ENCODE results near the genes TMA16, TMEM192 and GALNTL6.

GRCh38 chr4:162740159-162740625 lies 426.5 kb downstream of the NAF1 start:
- RAMPAGE, long total RNA: no peak
- RRBS: no CpG with 5 or more reads among the region's 13 CpGs

GRCh38 chr4:163494343-163495510 lies at the start of gene TMA16:
TMA16 (plus strand) TSS chr4:163494690.
- RAMPAGE, long total RNA: start-site peak on the plus strand at chr4:163494495-163494769, 1,609 and 2,212 reads in 2 replicates
- RRBS: 2% methylated on average over 18 of the region's 69 CpGs

DNA sequence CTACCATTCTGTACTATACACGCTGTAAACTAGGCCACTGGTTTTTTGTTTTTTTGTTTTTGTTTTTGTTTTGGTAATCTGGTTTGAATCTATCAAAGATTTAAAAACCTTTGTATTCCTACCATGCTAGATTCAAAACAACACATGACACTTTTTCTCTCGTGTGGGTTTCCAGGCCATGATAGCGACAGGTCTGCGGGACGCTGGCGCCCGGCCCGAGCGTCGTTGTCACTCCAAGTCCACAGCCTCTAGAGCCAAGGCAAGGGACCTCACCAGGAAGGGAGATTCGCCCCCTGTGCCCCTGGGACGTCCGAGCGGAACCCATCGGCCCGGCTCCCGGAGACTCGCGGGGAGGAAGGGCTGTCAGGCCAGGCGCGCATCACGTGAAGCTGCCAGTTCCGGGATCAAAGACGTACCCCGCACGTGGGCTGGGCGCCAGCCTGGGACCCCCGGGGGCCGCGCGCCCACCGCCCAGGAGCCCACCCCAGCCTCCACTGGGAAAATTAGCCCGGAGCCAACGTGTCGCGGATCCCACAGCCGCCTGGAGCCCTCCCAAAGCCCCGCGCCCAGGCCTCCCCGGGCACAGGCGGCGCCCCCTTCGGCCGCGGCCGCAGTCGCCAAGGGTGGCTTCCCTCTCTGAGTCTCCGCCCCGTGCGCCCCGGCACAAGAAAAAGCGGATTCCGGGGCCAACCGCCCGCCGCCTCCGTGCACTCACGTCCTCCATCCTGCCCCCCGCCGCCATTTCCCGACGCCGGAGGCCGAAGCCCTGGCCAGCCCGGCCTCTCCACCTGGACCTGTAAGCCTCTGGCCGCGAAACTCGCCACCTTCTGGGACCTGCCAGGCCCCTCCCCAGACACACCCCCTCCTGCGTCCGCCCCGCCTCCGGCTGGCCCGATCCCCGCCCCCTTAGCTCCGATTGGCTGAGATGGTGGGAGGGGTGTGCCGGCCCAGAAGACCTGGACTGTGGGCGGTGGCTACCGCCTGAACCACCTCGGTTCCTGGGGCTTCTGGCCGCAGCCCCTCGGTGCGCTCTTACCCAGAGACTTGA lies at the start of gene TMEM192:
TSS of gene TMEM192 (minus strand) at position 829 of the 1,048 bp plus-strand sequence.
- RAMPAGE, long total RNA: start-site peak on the minus strand centred at position 828 of the sequence, 78 bp wide, 37 and 124 reads in 2 replicates
- RRBS: 2% methylated on average over 55 of the region's 82 CpGs

- RAMPAGE, long total RNA: no peak
- RRBS: no CpG with 5 or more reads among the region's 9 CpGs
Measured at GRCh38 chr4:165208817-165209384, 1.5 kb downstream of the KLHL2 start.

GRCh38 chr4:165247834-165248726 lies 31.4 kb downstream of the GK3 start:
- RAMPAGE, long total RNA: no peak
- RRBS: no CpG with 5 or more reads among the region's 7 CpGs

DNA sequence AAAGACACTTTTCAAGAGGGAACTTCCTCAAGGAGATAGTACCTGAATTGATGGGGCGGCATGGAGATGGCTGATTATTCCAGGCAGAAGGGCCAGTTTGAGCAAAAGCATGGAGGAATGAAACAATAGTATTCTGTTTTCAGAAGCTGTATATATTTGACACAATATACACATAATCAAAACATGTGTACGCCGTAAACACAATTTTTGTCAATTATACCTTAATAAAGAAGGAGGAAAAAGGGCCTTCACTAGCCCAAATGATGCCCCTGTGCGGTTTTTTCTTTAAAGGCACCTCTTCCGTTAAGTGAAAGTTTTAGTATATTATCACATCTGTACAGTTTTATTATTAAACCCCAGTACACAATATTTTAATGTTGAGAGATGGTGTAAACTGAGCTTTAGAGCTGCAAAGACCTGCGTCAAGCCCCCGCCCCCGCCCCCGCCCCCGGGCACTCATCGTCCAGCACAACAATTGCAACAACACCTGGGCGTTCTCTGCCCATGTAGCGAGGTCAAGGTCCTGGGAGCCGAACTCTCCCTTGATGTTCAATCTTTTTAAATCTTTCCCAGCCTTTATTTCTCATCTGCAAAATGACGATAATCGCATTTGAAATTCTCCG lies 896 bp upstream of the MSMO1 start:
- RAMPAGE, long total RNA: no peak
- RRBS: no CpG with 5 or more reads among the region's 17 CpGs

DNA sequence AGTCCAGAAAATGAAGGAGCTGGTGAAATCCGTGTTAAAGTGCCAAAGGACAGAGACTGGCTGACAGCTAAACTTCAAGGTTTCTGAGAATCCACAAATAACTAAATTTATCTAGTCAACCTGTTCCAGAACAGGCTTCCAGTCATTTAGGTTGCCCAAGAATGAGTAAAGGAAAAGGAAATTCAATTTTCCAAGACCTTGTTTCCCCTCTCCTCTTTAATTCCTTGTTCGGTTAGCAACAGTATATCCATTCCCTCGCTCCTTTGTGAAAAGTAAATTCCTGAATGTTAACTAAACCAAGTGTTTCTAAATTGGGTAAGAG lies 1.0 kb downstream of the MSMO1 start:
- RAMPAGE, long total RNA: no peak
- RRBS: no CpG with 5 or more reads among the region's 3 CpGs

DNA sequence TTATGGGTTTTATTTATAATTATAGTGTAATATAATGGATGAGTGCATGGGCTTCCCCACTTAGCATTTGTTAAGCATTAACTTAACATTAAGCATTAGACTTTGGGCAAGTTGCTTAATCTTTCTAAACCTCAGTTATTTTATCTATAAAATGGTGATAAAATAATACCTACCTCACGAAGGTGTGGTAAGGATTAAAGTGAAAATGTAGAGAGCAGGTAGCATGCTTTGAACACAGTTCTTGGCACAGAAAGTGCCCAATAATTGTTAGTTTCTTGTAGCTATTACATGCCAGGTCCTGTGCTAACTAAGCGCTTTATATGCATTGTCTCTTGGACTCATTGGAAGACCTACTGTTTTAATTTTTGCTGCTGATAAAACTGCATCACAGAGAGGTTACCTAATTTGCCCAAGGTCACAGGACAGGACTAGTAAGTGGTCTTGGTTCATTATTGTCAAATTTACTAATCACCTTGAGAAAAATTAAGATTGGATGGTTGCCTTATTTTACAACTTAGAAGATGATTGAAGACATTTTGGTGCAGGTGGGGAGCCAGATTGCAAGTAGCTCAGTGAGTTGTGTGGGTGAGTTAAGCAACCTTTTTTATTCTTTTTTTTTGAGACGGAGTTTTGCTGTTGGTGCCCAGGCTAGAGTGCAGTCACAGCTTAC lies 2.8 kb downstream of the MSMO1 start:
- RAMPAGE, long total RNA: no peak
- RRBS: no CpG with 5 or more reads among the region's 3 CpGs

- RAMPAGE, long total RNA: no peak
- RRBS: no CpG with 5 or more reads among the region's 11 CpGs
Measured at GRCh38 chr4:166716337-166716704, 518.0 kb downstream of the SPOCK3 start.

DNA sequence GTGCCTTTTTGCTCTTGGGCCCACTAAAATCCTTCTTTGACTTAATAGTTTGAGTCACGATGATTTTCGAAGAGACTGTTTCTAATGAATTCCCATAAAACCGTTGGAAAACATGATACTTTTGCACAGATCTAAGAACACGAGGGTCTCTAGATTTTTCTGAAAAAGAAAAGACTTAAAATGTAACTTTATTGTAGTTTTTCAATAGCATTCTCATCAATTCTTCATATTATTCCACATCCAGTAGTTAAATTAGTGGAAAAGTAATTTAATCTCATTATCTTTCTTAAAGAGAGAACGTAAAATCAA lies 35.1 kb downstream of the DDX60 start:
- RAMPAGE, long total RNA: no peak
- RRBS: no CpG with 5 or more reads among the region's 5 CpGs

GRCh38 chr4:168632491-168633456 lies 135.9 kb downstream of the PALLD start:
- RAMPAGE, long total RNA: no peak
- RRBS: no CpG with 5 or more reads among the region's 9 CpGs

DNA sequence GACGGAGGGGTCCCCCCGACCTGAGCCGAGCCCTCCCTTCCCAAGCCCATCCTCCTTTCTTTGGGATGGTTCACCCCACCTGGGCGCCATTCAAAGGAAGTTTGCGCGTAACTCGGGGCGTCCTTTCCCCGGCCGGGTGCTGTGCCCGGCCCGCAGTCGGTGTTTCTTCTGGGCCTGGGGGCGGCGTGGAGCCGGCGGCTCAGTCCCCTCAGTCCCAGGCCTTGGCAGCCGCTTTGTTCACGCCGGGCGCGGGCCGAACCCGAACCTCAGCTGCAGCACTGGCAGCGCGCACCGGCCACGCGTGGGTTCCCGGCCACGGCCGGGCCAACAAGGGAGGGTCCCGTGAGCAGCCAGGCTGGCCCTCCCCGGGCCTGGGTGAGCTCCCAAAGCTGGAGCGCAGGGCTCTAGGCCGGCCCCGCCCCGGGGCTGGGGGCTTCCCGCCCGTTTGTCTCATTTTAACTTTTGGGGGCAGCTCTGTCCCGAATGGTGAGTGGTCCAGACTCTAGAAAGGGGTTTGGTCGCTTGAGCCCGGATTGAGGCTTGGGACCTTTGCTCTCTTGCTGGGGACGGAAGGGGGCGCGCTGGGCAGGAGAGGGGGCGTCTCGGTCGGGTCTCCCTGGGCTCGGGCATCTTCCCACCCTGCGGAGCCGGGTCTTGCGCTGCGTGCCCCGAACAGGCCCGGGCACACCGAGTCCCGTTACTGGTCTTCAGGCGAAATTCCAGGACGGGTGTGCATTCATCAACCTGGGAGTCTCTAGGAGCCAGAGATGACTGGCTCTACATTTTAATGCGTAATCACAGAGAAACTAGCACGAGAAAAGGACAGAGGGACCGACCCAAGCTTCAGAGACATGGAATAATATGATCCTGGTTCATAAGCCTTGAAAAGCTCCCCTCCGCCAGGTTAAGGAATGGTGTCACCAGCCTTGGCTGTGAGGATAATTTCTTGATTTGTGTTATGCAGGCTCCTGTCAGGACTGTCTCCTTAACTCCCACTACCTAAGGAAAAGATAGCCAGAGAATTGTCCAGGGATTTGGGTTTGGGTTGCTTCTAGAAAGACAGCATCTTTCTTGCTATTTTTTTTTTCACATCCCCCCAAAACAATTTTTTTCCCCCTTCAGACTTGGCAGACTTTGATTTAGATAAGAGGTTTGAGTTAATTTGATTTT lies 177.0 kb downstream of the CBR4 start:
- RAMPAGE, long total RNA: no peak
- RRBS: 3% methylated on average over 30 of the region's 64 CpGs

GRCh38 chr4:168857886-168858580 lies 152.0 kb downstream of the CBR4 start:
- RAMPAGE, long total RNA: no peak
- RRBS: no CpG with 5 or more reads among the region's 5 CpGs

GRCh38 chr4:168875940-168876498 lies 134.0 kb downstream of the CBR4 start:
- RAMPAGE, long total RNA: no peak
- RRBS: no CpG with 5 or more reads among the region's 2 CpGs

GRCh38 chr4:168924255-168924620 lies 85.8 kb downstream of the CBR4 start:
- RAMPAGE, long total RNA: no peak
- RRBS: no CpG with 5 or more reads among the region's 4 CpGs

- RAMPAGE, long total RNA: no peak
- RRBS: no CpG with 5 or more reads among the region's 4 CpGs
Measured at GRCh38 chr4:168925993-168926690, 83.9 kb downstream of the CBR4 start.

- RAMPAGE, long total RNA: no peak
- RRBS: no CpG with 5 or more reads among the region's 16 CpGs
Measured at GRCh38 chr4:169069947-169070768, 60.1 kb upstream of the CBR4 start.

- RAMPAGE, long total RNA: no peak
- RRBS: no CpG with 5 or more reads among the region's 4 CpGs
Measured at GRCh38 chr4:169555703-169556214, 56.6 kb downstream of the NEK1 start.

- RAMPAGE, long total RNA: no peak
- RRBS: no CpG with 5 or more reads among the region's 2 CpGs
Measured at GRCh38 chr4:169942636-169942872, 83.6 kb downstream of the MFAP3L start.

GRCh38 chr4:171813169-171813611 lies at the start of gene GALNTL6:
GALNTL6 (plus strand) TSS chr4:171813404.
- RAMPAGE, long total RNA: no peak
- RRBS: 2% methylated on average over 25 of the region's 44 CpGs

Measured in cardiac muscle cell (in vitro differentiated cells and primary cell).